ENCODE results near the genes WNT2 and FAM3C.

GRCh38 chr7:116771646-116771968, 90.8 kb upstream of the CAPZA2 start:
- RRBS: no CpG with 5 or more reads among the region's 6 CpGs

DNA sequence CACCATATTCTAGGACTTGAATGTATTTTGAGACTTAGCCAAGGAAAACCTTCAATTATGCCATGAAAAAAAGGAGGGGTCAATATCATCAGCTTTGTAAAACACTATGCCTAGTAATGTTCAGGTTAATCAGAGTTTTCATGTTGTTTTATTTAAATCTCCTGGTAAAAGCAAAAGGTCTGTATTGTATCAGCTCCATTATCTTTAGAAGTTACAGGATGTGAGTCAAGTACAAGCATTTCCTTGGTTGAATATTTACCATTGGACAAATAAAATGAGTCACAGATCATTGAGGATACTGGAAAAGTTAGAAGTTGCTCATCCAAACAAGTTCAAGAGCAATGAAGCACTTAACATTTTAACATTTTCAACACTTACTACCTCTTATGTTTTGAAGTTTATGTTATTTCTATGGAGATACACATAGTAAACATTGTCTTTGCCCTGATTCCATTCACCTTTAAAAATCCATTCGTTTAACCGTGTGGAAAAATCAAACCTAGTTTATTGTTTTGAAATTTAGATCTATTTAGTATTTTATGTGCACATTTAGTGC, 89.9 kb upstream of the CAPZA2 start:
- RRBS: no CpG with 5 or more reads among the region's 2 CpGs

- RRBS: no CpG with 5 or more reads among the region's 7 CpGs
Measured at GRCh38 chr7:117112615-117113376, 159.5 kb downstream of the ST7 start.

- RRBS: 3% methylated on average over 22 of the region's 80 CpGs
Measured at GRCh38 chr7:117322710-117323647, at the start of gene WNT2. Gene WNT2, minus strand, starts transcription at chr7:117323058.

GRCh38 chr7:117672637-117674058, 193.3 kb downstream of the CFTR start:
- RRBS: no CpG with 5 or more reads among the region's 25 CpGs

- RRBS: no CpG with 5 or more reads among the region's 8 CpGs
Measured at GRCh38 chr7:117981999-117982839, 109.0 kb upstream of the CTTNBP2 start.

DNA sequence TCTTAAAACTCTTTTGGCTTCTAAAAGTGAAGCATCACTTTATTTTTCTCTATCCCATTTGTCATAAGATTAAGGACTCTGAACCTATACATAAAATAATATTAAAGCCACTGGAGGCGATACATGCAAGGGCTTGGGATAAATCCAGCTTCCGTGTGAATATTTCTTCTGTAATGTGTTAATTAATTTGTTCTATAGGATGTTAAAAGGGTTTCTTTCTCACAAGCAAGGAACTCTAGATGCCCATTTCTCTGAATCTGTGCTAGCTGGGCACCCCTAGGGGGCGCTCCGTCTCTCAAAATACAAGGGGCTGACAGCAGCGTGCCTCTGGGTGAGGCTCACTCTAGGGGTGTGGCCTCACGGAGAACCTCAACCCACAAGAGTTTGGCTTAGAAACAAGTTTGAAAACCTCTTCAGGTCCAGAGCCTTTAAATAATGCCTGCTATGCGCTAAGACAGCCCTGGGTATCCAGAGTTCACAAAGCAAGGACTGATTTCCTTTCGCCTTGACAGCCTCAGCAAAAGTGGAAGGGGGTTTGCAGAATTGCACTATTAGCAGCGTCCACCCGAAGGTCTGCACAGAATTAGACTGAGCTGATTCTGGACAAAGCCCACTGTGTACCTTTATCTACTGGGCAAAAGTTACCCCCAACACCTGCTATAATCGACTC, 875 bp upstream of the CPED1 start:
- RRBS: no CpG with 5 or more reads among the region's 11 CpGs

GRCh38 chr7:121012371-121013304, 24.1 kb downstream of the CPED1 start:
- RRBS: no CpG with 5 or more reads among the region's 8 CpGs

- RRBS: no CpG with 5 or more reads among the region's 6 CpGs
Measured at GRCh38 chr7:121079353-121080547, 91.2 kb downstream of the CPED1 start.

- RRBS: no CpG with 5 or more reads among the region's 11 CpGs
Measured at GRCh38 chr7:121111682-121112856, 123.6 kb downstream of the CPED1 start.

- RRBS: no CpG with 5 or more reads among the region's 11 CpGs
Measured at GRCh38 chr7:121137926-121138956, 149.7 kb downstream of the CPED1 start.

DNA sequence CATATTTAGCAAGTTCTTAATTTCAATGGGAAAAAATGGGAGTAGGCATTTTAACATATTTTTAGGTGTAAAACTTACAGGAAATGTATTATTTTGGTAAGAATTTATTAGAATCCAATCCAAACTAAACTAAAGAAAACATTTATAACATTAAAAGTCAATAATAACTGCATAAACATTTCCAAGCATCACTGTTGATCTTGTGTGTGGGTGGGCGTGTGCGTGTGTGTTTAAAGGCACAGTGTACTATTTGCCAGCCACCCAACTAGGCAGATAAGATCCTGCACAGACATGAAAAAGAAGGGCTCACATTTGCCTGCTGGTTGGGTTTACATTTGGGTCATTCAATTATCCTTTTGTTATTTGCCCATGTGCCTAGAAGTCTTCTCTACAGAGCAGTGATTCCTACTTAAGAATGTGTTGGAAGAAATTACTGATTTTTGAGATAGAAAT, 31.0 kb upstream of the WNT16 start:
- RRBS: no CpG with 5 or more reads among the region's 2 CpGs

GRCh38 chr7:121329911-121330746, 1.3 kb downstream of the WNT16 start:
- RRBS: no CpG with 5 or more reads among the region's 54 CpGs

DNA sequence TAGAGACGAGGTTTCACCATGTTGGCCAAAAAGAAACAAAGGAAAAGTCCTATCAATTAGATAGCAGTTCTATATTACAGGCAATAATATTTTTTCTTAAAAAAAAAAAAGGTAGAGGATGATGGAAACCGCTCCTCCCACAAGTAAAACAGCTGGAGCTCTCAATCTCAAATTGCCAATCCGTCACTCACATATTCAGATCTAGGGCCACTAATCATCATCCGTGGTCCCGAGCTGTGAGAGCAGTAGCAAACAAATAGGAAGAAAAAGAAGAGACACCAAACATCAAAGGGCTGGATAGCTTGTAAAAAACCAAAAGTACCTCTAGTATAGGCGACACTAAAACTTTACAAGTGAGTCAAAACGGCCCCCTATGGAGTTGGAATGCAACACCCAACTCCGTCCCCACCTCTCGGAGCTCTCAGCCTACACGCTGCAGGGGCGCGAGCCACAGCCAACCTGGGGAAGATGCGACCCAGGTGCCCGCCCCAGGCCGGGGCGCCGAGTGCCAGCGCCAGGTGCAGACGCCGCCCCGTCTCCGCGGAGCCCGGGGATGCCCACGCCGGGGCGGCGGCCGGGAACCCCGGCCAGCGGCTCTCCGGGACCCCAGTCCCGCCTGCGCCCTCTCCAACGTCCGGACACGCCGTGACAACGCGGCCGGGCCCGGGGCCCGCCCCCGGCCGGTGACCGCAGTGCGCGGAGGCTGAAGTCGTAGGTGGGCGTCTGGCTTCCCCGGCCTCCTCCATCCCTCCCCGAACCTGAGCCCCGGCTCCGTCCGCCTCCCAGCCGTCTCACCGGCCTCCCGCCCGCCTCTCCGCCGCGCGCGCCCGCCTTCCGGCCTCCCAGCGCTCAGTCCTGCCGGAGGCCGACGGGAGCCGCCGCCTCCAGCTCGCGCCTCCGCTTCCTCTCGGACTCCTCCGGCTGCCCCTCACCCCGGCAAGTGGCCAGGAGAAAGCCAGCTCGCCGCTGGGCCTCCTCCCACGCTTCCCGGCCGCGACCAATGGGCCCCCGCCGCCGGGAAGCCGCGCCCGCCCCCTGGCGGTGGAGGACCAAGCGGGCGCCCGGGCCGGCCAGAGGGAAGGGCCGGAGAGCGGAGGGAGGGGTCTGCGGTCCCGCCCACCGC, at the start of gene FAM3C:
TSS of gene FAM3C (minus strand) at position 942 of the 1,123 bp plus-strand sequence.
- RRBS: 1% methylated on average over 39 of the region's 100 CpGs

DNA sequence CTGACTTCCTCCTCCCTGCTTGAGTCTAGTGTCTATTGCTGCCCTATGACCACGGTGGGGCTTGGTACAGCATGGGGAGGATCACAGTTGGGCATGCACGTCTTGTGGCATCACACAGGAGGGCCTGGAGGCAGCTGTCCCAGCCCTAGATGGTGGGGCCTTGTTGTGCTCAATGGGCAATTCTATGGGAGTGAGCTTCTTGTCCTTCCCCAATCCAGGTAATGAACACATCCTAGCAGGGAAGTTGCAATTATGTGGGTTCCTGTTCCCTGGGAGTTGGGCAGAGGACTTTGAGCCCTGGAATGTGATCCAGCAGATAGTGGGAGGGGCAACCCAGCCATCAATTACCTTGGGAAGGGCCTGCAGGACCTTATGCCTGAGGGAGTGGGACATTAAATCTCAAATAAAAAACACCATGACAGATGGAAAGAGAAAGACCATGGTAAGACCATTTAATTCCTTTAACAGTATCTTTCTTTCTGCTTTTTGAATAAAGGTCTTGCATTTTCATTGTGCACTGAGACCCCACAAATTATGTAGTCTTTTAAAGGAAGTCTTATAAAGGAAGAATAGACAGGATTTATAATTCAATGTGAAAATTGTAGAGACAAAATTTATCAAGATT, 11.0 kb upstream of the FAM3C start:
- RRBS: no CpG with 5 or more reads among the region's 2 CpGs

- RRBS: no CpG with 5 or more reads among the region's 25 CpGs
Measured at GRCh38 chr7:122284587-122285229, 19.8 kb downstream of the FEZF1 start.

DNA sequence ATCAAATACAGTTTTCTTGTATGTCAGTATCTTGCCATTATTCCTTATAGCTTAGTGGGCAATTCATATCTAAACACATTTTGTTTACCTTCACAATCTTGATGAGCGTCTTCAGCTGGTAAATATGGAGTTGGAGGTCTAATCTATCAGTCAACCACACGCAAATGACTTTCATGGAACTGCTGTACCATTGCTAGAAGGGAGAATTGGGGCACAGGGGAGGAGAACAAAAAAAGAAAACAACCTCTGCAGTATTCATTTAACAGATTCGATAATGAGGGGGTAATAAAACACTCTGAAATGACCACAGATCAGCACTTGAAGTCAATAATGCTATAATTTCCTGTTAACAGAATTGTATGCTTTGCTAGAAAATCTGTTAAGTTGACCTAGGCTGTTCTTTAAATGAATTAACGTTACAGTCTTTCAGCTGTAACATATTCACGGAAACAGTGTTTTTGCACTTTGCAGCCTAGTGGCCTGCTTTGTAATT, 20.9 kb upstream of the FEZF1 start:
- RRBS: no CpG with 5 or more reads among the region's 5 CpGs

- RRBS: no CpG with 5 or more reads among the region's 14 CpGs
Measured at GRCh38 chr7:122672947-122673531, 25.9 kb downstream of the RNF133 start.

GRCh38 chr7:122802997-122803790, 83.1 kb downstream of the CADPS2 start:
- RRBS: no CpG with 5 or more reads among the region's 2 CpGs

All from hTERT-HM (cell line).